A673 (cell line): ENCODE data around the gene ADCY1.

- PRO-cap, result no peak
Observed at GRCh38 chr7:45574034-45575250, at the start of gene ADCY1. TSS of gene ADCY1 (plus strand) at chr7:45574368.

DNA sequence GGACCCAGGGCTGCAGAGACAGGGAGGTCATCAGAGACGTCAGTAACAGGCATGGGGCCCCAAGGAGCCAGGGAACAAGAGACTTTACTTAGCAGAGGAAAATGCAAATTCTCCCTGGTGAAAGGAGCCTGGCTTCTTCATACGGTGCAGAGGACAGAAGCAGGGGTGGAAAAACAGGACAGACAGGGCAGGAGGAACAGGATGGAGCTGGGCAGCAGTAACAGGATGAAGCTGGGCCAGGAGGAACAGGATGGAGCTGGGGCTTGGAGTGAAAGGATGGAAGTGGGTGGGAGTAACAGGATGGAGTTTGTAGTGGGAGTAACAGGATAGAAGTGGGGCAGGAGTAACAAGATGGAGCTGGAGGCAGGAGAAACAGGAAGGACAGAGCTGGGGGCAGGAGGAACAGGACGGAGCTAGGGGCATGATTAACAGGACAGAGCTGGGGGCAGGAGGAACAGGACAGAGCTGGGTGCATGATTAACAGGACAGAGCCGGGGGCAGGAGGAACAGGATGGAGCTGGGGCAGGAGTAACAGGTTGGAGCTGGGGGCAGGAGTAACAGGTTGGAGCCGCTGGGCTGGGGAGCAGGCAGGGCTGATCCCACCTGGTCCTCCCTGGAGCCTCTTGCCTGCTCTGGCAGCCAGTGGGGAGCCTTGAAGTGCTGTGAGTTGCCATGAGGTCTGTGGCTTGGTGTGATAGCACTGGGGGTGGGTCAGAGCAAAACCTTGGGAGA lies 111.1 kb downstream of the ADCY1 start:
- PRO-cap, result no peak

DNA sequence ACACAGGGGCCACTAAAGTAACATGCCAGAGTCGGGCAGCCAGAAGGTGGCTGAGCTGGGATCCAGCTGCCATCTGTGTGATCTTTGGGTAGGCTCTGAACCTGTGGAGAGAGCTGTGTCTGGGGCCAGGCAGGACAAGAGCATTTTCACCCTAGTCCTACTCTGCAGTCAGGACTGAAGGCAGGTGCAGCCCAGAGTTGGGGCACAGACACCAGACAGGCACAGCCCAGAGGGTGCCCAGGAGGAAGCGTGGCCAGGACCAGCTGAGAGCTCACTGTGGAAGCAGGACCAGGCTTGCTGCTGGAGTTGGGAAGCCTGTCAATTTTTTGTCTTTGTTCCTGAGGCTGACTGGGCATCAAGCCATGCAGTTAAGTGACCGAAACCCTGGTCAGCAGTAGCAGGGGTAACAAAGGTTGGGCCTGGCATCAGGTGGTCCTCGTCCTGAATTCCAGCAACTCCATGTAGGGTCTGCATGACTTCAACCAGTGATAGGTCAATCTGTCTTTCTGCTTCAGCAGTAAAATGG lies 113.6 kb downstream of the ADCY1 start:
- PRO-cap, result no peak

DNA sequence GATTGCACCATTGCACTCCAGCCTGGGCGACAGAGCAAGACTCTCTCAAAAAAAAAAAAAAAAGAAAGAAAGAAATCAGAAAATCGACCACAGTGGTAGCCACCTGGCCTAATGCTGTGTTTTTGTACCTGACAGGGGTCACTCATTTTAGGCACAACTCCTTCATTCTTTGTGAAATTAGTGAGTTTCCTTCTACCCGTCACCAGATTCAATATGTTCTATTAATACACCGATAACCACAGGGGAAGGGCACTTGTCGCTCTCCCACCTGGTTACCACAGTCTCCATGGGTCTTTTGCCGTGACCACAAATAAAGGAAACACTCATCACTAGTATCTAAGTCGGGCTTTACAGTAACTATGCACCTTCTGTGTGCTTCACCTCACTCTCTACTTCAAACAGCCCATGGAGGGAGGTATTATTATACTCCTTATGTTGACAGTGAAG lies 146.3 kb downstream of the ADCY1 start:
- PRO-cap, result no peak

GRCh38 chr7:45762737-45763319 lies 110.1 kb downstream of the CCDC201 start:
- PRO-cap, result no peak

GRCh38 chr7:45866049-45866248 lies 6.9 kb downstream of the CCDC201 start:
- PRO-cap, result no peak

DNA sequence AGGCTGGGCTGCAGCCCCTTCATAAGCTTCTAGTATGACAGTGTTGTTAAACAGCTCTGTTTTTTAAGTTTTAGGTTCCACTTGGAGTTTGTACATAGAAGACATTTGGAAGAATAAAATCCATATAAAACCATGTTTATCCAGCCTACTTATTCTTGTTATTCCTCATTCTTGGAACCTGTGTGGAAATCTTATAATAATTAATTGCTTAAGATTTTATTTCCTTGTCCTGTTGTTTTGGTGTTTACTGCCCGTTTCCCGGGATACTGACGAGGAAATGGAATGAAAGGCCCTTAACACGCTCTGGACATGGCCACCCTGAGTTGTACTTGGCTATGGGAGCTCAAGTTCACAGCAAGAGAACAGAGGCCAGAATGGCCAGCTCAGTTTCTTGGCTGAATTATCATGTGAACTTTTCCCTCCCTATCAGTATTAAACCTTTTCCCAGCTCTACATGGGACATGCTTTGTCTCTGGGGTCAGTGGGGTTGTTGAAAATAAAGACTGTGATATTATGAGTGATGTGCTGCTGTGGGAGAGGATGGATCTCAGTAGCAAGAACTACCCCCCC lies 86.9 kb upstream of the IGFBP3 start:
- PRO-cap, result no peak

DNA sequence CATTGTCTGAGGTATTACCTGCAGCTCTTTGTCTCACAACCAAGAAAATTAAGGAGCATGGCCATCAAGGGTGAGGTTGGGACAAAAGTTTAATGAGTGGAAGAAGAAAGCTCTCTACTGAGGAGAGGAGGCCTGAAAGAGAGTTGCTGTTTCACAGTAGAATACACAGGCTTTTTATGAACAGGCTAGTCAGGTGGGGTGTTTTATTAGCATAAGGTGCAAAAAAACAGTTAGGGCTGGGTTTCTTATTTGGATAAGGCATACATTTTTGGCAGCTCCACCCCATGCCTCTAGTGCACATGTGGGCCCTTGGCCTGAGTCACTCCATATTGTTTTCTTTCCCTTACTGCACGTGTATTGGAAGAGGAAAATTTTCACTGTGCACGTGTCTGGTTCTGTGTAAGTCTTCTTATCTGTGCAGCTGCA lies 540.1 kb upstream of the IGFBP3 start:
- PRO-cap, result no peak

DNA sequence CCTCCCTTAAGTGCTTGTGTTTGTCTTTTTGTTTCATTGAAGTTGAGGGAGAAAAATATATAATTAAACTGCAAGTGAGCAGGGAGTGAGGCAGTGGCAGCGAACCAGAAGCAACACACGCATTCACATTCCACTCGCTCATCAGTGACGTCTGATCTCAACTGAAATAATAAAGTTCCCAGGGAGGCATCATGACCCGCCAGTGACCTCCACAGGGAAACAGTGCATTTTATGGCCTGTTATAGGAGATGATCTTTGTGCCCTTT lies 613.5 kb upstream of the IGFBP3 start:
- PRO-cap, result no peak

DNA sequence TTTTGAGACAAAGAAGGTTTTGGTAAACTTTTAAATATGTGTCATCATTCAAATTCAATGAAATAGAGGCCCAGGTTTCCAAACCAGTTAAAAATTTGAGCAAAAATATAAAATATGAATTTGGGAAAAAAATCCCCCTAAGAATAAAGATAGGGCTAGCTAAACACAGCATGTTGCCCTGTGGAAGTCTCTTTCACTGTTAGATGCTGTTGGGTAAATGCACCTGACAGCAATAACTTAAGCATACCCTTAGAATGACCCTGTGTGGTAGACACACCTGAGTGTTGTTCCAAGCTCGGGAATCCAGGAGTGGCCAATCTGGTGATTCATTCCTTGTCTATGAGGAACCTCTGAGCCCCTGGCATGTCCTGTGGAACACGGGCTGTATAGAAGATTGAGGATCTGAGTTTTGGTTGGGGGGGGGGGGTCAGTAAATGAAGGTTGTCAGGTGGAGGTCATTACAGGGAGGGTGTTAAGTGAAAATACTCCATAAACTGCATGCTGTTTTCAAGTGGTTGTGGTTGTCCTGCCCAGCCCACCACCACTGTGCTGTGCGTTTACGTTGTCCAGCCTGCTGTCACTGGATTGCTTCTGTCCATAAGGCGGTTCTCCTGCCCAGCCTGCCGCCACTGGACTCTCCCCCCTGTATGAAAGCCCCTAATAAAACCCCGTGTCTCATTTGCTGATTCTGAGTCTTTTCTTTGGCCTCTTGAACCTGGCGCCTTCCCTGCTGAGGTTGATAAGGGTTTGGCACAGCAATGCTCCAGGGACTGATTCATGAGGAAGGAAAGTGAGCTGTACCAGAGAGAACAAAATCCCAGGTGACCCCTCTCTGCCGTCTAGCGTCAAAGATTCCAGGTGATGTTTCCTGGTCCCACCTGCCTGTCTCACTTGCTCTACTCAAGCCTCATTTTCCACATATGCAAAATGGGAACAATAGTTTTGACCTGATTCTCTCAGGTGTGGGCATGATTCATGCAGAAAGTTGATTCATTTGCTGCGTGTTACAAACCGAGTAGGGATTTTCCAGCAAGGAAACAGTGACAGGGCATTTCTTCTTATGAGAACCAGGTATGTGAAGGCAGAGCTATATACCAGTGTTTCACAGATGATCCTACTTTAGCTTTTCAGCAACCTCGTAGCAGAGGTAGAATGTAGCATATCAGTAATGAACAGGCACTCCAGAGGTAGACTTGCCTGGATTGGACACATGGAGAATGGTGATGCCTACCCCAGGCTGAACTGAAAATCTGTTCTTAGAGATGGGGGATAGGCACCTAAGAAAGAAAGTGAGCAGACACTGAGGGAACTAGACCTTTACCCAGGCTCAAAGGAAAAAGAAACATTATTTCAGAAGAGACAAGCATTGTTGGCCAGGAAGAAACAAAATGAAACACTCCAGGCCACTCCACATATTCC lies 730.4 kb upstream of the IGFBP3 start:
- PRO-cap, result no peak

DNA sequence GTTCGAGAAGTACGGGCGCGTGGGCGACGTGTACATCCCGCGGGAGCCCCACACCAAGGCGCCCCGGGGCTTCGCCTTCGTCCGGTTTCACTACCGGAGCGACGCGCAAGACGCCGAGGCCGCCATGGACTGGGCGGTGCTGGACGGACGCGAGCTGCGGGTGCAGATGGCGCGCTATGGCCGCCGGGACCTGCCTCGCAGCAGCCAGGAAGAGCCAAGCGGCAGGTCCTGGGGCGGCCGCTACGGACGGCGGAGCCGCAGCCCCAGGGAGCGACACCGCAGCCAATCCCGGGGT lies 529.1 kb downstream of the TNS3 start:
- PRO-cap, result no peak

DNA sequence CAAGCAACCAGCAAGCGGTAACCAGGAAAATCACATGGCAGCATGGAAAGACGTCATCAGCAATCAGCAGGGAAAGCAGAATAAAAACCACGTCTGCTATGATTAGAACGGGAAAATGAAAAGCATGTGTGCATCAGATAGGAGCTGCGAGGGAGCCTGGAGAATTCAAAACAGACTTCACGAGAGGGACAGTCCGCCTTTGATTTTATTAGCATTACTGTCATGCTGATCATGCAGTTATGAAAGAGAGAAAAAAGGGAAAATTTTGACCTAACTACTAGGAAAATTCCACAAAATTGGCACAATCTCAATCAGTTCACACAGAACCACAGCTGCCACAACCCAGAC lies 296.1 kb downstream of the TNS3 start:
- PRO-cap, result no peak

- PRO-cap, result no peak
Observed at GRCh38 chr7:47301514-47302072, 280.3 kb downstream of the TNS3 start.

DNA sequence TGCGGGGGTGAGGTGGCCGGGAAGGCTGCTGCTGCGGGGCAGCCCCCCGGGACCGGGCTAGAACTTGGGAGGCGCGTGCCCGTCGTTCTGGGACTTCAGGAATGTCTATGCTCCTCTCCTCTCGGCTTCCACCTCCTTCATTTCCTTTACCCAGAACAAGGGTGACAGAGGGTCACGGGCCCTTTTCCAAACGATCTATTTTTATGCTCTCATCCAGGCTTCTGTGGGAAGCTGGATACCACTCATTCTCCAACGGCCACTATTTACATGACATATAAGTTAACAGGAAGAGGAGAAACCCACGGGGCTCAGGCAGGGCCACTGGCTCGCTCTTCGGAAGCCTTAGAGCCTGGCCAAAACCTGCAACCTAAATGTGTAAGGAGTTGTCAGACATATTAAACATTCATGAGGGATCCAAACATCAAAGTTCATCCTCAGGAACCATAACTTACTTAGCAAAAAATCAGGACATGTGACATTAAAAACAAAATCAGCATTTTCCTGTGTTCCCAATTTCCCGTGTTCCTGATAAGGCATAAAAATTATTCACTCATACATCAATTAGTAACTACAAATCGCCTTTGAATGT lies 266.5 kb downstream of the TNS3 start:
- PRO-cap, result no peak

- PRO-cap, result no peak
Observed at GRCh38 chr7:47352520-47353085, 229.3 kb downstream of the TNS3 start.

GRCh38 chr7:47362888-47363424 lies 219.0 kb downstream of the TNS3 start:
- PRO-cap, result no peak

DNA sequence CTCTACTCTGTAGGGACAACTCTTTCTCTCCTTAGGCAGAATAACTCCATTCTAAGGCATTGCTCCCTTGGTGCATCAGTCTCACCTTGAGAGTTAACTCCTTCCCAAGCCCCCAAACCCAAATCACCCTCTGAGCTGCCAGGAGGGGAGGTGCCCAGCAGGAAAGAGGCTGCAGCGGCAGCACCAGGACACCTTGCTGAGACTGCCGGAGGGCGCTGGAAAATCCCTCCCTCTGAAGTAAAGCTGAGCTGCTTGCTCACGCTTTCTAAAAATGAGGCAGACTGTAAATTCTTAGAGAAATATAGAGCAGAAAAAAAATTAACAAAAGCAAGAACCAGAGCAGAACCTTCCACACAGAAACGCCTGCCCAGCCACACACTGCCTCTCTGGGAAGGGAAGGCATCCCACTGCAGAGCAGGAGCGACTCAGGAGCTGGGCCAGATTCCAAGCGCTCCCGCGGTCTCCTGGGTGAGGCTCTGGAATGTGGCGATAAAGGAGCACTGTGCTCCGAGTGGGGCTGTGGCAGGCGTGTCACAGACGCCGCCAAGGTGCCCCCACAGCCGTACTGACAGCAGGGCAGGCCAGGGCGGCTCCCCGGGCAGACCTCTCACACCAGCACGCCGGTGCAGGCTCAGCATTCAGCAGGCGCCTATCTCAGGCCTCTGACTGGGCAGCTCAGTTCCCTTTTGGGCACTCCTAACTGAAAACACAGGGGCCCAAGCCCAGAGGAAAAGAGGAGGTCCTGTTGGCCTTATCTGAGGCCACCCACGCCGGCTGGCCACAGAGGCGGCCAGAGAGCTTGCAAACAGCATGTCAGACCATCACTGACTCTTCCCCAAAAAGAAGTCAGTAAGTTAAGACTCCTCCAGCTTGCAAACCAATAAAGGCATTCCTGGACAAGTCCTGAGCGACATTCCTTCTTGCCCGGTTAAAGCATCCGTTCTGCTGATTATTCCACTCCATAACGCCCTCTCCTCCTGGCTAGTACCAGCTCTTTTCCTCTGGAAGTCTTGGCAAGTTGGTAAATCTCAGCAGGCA lies 202.0 kb downstream of the TNS3 start:
- PRO-cap, result no peak

GRCh38 chr7:47481879-47482663 lies 99.8 kb downstream of the TNS3 start:
- PRO-cap, result no peak

GRCh38 chr7:47538657-47540059 lies 42.8 kb downstream of the TNS3 start:
- PRO-cap, result no peak

DNA sequence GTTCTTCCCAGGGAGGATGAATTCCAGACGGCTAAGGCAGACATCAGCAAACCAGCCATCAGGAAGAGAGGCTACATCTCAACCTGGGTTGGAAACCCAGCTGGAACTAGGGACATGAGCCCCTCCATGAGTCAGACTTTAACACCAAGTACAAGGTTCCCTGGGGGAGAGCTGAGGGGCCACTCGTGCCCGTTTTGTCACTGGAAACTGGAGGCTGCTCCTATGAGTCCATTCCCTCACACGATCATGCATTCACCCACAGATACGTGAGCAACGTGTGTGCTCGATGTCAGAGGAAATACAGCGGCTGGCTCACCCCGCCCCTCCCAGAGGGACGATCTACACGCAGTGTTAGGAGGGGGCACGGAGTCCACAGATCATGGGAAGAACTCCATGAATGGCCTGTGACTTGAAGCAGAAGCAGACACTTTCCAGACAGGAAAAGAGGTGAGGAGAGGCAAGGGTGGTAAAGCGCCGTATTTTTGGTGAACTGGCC lies 41.6 kb downstream of the TNS3 start:
- PRO-cap, result no peak